Measurements from ENCODE around the genes SMAD5 and CDC25C.

DNA sequence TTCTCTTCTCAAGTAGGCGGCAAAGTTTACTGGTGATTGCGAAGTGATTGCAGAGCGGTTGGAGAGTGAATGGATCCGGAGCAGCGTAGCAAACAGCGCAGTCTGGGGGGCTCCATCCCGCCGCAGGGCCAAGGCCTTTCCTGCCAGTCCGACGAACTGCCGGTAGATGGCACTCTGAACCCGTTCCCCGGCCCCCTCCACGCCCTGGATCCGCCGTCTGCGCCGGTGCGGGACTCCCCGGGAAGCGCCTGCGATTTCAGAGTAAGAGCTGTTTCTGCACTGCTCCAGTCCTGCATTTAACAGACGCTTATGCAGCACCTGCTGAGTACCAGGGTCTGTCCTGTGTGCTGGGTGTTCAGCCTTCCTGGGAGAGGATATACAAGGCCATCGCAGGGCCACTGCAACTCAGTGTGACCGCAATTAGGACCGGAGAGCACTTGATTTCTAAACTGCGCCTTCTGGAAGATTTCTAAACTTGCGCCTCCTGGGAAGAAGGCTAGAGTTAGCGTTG is 14.0 kb upstream of the TIFAB start:
- PRO-cap, result no peak

GRCh38 chr5:135901623-135901911 is 5.9 kb upstream of the IL9 start:
- PRO-cap, result no peak

GRCh38 chr5:135998078-135998433 is 30.7 kb upstream of the TGFBI start:
- PRO-cap, result no peak

- PRO-cap, result no peak
Measured at GRCh38 chr5:136006115-136006657, 22.6 kb upstream of the TGFBI start.

GRCh38 chr5:136020248-136020546 is 8.6 kb upstream of the TGFBI start:
- PRO-cap, result no peak

DNA sequence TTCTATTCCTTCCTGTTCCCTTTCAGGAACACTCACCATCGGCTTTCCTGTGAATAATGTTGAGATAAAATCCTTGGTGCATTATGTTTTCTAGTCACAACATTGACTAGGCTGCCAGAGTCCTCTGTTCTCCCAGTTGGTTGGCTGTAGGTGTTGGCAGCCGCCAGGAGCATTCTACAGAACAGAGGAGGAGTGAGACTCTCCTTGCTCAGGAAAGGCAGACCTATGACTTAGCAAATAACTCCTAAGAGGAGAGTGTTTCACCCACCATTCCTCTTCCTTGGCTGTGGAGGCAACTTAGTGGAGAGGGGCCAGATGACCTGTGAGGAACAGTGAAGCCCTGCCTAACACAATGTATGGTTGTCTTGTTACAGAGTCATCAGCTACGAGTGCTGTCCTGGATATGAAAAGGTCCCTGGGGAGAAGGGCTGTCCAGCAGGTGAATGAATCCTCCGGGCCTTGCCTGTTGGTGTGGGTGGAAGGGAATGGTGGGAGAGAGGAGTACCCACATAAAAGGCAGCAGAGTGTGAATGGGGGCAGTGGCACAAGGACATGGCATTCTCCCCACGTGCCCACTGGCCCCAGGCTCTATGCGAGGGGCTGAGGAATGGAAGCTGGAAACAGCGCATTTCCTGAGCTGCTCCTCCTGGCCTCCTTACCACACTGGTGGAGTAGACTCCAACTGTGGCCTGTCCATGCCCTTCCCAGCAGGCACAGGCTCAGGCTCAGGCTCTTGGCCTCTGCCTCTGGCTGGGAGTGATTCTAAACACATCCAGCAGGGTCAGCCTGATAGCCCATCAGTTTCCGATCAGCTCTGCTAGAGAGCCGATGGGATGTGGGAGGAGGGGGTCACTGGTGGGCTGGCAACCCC is 15.1 kb downstream of the TGFBI start:
- PRO-cap, result no peak

DNA sequence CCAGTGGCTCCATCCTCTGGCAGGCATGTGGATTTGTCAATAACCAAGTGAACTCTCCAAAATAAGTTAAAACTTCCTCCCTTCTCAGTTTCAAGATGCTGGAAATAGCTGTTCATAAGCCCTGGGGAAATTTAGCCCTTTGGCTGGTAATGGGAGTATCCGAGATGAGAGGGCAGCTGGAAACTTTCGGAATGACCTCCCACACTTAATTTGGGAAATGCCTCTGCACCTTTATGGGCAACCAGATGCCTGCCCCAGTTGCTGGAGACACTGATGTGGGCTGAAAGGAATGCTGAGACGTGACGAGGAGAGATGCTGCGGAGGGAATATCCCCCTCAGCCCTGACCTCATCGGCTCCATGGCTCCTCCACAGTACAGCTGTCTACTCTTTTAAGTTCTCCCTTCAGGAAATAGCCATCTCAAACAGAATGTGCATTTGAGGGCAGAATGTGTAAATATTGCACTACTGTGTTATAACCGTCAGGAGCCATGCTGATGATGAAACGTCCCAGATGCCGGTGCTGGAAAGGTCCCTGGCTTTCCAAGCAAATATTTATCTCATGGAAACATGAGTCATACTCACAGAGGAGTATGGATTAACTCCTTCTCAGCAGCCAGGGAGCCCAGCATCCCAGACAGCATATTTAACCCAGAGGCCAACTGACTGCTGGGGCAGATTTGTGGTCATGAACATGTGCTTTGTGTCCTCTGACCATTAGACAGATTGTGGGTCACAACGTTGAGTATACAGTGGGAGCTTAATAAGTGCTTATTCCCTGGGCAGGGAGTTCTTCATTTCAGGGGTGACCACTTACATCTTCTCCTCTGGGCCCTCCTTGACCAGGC is 29.6 kb downstream of the TGFBI start:
- PRO-cap, result no peak

DNA sequence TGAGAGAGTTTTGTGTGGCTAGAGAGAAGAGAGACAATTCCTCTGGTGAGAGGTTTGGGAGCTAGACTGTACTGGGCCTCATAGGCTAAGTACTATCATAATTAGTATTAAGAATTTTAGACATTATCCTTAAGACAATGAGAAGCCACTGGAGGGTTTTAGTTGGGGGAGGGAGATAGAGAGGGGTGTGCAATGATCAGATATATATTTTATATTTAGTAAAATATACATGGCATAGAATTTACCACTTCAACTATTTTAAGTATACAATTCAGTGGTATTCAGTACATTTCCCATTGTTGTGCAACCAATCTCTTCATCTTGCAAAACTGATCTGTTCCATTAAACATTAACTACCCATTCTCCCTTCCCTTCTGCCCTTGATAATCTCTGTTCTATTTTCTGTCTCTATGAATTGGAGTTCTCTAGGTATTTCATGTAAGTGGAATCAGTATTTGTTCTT is 38.5 kb downstream of the TGFBI start:
- PRO-cap, result no peak

- PRO-cap, result no peak
Measured at GRCh38 chr5:136070466-136071467, 42.0 kb downstream of the TGFBI start.

GRCh38 chr5:136081048-136081501 is 51.6 kb upstream of the SMAD5 start:
- PRO-cap, result no peak

DNA sequence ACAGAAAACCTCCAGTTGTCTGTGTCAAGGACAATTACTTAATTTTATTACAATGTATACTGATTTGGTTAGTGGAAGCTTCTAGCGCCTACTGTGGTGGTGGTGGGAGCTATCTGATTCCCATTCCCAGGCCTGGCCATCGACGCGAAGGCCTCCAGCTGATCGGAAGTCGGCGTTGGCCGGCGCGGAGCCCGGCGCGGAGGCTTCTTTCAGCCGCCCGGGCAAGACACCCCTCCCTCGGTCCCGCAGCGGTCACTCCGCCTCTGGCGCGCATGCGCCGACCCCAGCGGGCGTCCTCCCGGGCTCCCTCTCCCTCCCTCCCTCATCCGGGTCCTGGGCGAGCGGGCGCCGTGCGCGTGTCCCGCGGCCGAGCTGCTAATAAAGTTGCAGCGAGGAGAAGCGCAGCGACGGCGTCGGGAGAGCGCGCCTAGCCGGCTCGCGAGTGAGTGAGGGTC is at the start of gene SMAD5:
SMAD5 (plus strand) TSS at position 325 of the 455 bp plus-strand sequence.
- PRO-cap, result bidirectional peak, plus-strand start at position 325 of the sequence, minus-strand start at position 235 of the sequence

GRCh38 chr5:136191392-136192858 is 1.0 kb downstream of the SMIM32 start:
- PRO-cap, result no peak

GRCh38 chr5:136645080-136645279 is 279.6 kb upstream of the TRPC7 start:
- PRO-cap, result no peak

DNA sequence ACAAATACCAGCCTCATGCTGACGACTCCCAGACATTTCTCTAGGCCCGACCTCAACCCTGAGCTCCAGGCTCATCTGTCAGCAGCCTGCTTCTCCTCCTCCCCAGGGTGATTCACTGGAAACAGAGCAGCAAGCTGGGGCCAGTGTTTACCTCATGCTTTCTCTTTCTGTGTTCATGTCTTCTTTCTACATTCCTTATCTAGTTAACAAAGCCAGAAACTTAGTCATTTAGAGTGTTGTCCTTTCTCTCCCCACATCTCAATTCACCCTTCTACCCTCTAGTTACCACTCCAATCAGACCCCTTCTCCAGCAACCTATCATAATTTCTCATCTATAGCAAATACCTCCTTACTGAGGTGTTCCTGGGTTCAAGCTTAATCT is 312.0 kb downstream of the SPOCK1 start:
- PRO-cap, result no peak

DNA sequence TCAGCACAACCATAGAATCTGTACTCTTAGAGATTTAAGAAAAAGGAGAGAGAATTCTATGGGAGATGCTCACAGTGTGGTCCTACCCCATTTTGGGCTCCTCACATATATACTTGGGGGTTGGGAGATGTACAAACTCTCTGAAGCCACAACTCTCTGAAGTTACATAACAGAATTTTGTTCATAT is 48.4 kb upstream of the HNRNPA0 start:
- PRO-cap, result no peak

DNA sequence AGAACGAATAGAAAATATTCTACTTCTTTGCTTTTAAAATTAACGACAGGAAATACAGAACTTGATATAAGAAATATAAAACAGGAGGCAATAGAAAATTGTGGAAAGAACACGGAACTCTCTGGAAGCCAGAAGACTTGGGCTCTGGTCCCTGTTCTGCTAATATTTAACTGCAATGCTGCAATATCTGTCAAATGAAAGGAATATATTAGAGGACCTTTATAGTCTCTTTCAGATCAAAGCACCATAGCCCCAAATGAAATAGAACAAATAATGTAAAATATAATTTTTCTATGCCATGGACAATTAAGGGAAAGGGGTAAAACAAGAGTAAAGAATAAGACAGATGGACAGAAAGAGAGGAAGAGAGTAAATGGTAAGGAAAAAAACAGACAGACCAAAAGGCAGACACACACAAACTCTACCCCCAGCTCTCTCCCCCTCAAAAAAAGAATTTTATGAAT is 48.7 kb upstream of the HNRNPA0 start:
- PRO-cap, result no peak

- PRO-cap, result no peak
Measured at GRCh38 chr5:138024243-138024487, 8.7 kb downstream of the FAM13B start.

GRCh38 chr5:138036920-138037688 is 4.2 kb upstream of the FAM13B start:
- PRO-cap, result no peak

DNA sequence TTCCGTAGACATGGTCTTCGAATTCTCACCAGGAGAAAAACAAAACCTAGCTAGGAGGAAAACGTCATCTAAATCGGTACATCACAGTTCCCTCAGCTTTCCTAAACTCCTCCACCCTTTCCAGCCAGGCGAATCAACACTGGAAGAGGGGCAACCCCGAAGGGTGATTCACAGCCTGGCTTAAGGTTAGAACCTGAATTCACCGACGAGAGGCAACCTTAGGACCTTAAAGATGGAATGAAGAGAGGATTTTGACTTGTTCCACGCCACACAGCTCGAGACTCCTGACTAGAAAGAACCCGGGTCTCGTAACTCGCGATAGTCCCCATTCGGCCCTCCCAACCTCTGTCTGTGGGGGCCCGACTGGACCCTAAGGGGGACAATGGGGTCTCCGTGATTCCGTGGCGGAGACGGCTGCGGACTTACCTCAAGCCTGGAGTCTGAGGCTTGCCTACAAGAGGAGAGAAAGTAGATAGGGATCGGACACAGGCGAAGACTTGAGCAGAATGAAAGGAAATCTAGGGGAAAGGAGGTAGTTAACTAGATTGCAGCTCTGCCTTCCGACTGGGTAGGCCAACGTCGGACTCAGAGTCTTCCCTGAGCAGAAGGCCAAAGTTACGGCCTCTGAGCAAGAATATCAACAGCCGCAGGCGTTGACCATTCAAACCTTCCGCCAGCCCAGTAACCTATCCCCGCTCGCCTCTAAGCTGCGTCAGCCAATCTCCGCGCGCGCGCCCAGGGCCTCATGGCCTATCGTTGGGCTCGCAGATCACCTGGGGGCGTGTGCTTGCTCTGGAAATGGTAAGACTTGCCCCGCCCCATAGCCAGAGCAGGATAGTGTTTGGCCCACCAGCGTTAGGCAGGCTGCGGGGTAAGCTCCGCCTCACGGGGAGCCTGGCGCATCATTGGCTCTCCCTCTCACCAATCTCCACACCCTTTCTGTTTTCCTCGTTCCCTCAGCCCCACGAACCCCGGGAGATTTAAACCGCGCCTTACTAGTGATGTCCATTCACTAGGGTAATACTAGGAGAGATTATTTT is at the start of gene CDC25C:
CDC25C (minus strand) TSS at position 636 of the 1,040 bp plus-strand sequence.
- PRO-cap, result no peak

GRCh38 chr5:138348759-138349186 is 3.7 kb upstream of the KDM3B start:
- PRO-cap, result no peak

Data from sciatic nerve (tissue), 1 donor.